Ishikawa (cell line): ENCODE measurements around a stretch of chr17.

- RRBS: no CpG with 5 or more reads among the region's 18 CpGs
Observed at GRCh38 chr17:17051778-17052868, 9.9 kb downstream of the MPRIP start.

DNA sequence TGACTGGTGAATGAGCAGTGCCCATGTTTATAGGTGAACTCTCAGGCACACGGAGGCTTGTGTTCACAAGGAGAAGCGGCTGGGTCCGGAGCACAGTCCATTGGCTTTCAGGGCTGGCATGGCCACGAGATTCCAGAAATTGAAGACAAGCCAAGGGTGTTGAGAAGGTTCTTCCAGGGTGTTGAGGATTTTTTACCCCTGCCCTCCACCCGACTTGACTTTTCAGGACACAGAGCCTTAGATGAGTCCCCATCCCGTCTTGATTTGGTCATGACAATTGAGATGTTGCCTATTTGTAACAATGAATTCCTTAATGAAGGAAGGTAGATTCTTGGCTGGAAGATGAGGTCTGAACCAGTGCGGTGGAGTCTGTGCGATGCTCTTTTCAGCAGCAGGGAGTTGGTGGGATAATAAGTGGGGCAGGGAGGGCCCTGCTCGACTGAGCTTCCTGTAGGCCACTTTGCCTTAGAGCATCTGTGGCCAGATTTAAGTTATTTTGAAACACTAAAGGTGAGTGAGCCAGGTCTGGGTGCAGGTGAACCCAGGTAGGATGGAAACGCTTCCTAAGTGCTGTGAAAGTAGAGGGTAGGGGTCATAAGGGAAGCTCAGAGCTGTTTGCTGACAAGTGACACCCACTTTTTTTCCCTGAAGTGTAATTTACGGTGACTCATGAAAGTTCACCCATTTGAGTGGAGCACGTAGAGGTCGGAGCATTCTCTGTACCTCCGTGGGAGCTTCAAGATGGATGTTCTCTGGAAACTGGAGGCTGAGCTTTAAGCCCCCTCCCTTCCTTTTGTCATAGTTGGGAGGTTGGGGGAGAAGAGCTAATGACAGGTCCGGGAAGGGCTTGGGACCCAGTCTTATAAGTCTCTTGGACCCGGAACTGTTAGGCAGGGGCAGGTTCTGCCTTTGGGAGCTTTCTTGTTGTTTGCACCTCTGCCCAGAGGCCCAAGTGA is 44.1 kb downstream of the MPRIP start:
- RRBS: no CpG with 5 or more reads among the region's 16 CpGs

DNA sequence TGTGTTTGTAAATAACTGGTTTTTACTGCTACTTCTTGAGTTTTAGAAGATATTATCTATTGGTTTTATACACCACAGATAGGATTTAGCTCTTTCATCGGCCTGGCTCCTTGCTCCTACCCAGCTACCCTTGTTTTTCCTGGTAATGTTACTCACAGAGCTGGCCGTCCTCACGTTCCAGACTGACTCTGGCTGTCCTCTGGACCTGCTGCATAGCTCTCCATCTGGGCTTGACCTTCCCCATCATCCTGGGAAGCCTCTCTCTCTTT is 51.5 kb downstream of the MPRIP start:
- RRBS: no CpG with 5 or more reads among the region's 3 CpGs

DNA sequence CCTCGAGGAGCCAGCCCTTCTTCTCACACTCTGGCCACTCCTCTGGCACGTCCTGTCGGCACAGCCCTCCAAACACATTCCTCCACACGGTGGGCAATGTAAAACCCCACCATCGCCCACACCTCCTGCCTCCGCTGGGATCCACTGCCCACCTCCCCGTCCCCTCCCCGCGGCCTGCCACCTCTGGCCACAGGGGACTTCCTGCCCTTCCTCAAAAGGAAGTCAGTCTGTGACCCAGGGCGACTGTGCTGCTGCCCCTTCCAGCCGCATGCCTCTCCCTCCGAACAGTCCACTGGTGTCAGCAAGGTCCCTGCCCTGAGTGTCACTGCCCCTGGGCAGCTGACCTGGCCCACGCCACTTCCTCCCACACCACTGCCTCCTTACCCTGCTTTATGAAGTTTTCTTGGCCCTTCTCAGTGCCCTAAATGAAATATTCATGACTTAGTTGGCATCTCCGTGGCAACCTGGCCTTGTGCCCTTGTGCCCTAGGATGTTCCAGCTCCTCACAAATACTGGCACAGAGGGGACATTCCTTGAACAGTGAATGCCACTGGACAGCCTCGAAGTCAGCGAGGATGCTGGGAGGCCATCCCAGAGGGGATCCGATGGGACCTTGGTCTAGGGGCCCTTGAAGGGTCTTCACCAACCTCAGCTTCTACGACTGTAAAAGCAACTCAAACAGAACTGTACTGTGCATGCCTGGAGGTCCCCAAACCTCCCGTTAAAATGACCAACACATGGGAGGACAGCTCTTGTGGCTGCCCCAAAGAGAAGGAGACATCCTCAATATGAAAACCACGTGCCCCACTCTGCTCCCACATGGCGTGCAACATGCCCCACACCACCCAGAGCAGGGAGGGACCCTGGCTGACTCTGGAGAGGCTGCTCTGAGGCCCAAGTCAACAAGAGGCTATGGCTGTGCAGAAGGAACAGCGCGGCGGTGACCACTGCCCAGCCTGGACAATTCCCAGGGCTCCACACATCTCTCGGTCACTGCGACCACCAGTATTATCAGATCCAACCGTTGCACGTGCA is 1.8 kb downstream of the PLD6 start:
- RRBS: no CpG with 5 or more reads among the region's 28 CpGs

- RRBS: no CpG with 5 or more reads among the region's 3 CpGs
Observed at GRCh38 chr17:17272903-17273211, 8.2 kb downstream of the COPS3 start.

DNA sequence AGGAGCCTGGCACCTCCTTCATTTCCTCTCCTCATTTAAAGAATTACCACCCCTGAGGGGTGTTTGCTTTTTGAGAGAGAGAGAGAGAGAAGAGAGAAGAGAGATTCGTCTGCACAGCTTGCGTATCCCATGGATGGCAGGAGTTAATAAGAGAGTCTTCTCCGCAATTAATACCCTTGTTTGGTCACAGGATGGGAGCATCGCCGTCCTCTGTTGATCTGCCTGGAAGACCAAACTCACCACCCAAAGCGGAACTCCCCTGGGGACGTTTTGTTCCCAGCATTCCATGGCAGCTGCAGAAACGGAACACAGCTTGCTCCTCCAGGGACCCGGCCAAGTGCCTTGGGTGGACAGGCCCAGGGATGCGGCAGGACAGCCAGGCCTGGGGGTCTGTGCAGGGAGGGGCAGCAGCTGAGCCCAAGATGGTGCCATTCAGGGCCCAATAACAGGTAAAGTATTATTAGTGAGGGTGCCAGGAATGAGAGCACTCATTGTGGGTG is 83.0 kb downstream of the NT5M start:
- RRBS: no CpG with 5 or more reads among the region's 10 CpGs

DNA sequence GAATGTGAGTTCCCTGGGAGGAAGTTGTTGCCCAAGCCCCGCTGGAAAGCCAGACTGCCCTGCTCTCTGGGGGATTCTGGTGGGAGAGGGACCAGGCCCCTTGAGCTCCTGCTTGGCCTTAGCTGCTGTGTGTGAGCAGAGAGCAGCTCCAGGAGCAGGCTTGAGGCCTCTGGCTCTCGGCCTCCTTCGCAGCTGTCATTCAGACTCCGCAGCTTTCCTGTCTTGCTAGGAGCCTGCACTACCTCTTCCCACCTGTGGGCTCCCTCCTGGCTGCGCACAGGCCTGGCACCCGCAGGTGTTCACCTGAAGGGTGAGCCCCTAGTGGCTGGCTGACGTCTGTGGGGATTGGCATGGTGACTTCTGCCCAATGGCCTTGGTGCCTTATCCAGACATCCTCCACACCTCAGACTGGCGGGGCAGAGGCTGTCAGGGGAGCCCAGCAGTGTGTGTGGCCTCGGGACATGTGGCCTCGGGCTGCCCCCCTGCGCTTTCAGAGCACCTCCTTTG is 84.9 kb downstream of the NT5M start:
- RRBS: no CpG with 5 or more reads among the region's 11 CpGs

- RRBS: no CpG with 5 or more reads among the region's 12 CpGs
Observed at GRCh38 chr17:17462035-17462683, 14.6 kb upstream of the MED9 start.

DNA sequence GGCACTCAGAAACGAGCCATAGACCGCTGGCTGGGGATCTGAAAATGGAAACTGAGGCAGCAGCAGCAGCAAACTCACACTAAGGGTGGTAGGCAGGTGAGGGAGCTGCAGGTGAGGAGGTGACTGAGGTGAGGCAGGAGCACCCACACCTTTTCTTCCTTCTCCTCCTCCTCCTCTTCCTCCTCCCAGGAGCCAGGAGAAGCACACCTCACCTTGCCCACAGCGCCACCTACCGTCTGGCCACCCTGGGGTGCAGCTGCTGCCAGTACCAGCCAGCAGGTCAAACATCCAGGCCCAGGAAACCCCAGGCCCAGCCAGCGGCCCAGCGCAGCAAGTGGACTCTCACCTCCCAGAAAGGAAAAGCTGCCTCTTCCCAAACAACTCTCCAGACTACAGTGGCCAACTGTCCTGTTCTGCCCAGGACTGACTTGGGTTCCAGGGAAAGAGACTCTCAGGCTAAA is 22.8 kb downstream of the PEMT start:
- RRBS: no CpG with 5 or more reads among the region's 6 CpGs

DNA sequence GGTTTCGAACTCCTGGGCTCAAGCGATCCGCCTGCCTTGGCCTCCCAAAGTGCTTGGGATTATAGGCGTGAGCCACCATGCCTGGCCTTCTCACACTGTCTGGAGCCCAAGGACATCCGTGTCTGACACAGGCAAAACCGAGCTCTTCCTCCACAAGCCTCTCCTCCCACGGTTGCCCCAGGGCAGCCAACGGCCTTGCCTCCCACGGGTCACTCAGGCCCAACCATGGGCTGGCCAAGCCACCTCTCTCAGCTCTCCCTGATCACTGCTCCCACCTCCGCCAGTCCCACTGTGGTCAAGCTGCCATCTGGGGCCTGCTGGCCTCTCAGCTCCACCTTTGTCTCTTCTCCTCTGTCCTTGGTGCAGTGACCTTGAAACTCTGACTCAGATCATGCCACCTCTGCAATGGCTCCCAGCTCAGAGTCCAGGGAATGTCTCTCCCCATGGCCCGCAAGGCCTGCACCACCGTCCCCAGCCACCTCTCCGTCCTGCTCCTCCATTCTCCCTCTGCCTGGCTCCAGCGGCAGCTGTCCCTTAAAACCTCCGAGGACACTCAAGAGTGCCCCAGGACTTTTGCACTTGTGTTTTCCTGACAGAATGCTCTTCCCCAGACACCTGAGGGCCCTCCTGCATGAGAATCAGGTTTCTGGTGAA is 19.5 kb downstream of the PEMT start:
- RRBS: no CpG with 5 or more reads among the region's 15 CpGs

- RRBS: no CpG with 5 or more reads among the region's 17 CpGs
Observed at GRCh38 chr17:17696714-17697796, 15.8 kb downstream of the RAI1 start.

GRCh38 chr17:17723362-17724394 is 42.4 kb downstream of the RAI1 start:
- RRBS: 93% methylated on average over 5 of the region's 114 CpGs

DNA sequence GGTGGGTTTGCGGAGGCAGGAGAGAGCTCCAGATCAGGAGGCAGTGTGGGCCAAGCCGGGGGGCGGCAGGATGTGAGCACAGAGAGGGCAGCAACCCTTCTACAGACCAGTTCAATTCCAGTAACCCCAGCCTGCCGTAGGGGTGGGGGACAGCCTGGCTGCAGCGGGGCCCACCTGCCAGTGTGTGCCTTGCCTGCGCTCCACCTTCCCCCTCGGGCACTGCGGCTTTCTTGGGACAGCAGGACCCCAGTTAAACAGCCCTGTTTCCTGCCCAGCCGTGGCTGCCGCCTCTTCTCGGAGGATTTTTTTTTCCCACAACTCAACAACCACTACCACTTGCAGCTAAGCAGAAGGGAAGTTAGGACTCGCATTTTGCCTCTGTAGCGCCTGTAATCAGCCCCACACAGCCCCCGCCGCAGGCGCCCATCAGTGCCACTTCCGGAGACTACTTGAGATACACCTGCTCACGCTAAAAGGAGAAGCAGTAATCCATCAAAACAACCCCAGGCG is 76.1 kb downstream of the RAI1 start:
- RRBS: 92% methylated on average over 3 of the region's 19 CpGs

DNA sequence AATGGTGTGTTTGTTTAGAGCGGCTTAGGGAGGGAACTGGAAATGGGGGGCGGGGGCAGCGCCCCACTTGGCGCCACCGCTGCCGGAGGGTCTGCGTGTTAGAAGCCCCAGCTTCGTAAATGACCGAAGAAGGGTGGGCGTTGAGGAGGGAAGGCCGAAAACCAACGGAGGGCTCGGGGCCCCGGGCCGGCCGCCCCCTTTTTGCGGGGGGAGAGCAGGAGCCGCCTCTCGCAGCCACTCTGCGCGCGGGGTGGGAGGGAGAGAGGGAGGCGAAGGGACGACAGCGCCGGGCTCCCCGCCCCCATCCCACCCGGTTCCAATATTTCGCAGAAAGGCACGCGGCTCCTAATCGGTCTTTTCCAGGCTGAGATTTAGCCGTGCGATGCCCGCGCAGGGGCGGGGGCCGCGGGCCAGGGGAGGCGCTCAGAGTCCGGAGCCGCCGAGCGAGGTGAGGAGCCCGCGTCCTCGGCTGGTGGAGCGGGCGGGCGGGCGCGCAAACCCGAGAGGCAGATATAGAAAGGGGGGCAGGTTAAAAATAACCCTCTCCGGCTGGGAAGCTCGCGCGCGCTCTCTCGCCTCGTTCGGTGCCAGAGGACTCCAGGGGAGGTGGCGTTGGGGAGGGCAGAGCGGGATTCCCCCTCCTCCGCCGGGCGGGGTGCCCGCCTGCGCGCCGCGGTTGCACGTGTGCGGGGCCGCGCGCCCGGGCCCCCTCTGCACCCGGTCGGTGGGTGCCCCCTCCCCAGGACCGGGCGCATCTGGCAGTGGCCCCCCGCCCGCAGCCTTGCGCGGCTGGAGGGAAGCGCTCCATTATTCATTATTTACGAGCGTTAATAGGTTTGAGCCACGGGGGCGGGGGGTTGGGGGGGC is 54.8 kb downstream of the SREBF1 start:
- RRBS: 2% methylated on average over 43 of the region's 90 CpGs

DNA sequence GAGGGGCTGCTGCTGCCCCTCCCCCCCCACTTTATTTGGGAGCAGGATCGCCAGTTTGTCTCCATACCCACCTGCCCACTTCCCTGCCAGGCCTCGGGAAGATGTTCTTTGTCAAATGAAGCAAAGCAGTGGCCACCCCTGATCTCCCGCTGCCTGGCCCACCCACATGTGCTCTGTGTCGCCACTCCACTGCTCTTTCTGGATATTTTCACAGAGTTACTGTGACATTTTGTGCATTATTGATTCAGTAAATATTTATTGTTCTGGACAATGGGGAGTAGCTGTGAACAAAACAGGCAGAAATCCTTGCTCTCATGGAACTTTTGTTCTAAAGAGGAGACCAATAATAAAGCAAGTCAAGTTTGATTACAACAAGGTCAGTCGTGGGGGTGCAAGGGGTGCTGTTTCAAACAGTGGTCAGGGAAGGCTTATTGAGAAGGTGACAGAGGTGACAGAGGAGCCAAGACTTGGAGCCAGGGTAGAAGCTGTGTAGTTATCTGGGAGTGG is 50.6 kb downstream of the SREBF1 start:
- RRBS: no CpG with 5 or more reads among the region's 5 CpGs

- RRBS: 94% methylated on average over 7 of the region's 33 CpGs
Observed at GRCh38 chr17:17795986-17796676, 40.7 kb downstream of the SREBF1 start.

DNA sequence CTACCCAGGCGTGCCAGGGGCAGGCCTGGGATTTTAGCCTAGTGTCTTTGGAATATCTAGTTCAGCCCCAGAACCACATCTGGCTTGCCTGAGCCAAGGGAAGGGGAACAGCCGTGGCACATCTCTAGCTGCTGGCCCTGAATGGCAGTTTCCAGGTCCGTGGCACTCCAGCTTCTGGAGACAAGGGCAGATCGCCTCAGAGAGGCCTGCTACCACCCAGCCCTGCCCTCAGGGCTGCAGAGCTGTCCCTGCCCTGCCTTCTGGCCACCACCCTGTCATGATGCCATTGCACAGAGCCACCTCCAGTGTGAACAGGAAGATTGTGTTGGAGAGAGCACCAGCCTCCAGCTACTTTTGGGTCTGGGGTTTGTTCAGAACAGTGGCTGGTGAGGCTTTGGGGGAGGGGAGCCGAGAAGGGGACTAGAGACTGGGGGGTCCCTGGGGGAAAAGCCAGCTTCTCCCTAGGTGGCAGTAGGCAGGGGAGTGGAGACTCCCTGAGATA is 29.0 kb downstream of the SREBF1 start:
- RRBS: no CpG with 5 or more reads among the region's 5 CpGs

GRCh38 chr17:17834869-17835614 is 1.7 kb downstream of the SREBF1 start:
- RRBS: no CpG with 5 or more reads among the region's 10 CpGs

DNA sequence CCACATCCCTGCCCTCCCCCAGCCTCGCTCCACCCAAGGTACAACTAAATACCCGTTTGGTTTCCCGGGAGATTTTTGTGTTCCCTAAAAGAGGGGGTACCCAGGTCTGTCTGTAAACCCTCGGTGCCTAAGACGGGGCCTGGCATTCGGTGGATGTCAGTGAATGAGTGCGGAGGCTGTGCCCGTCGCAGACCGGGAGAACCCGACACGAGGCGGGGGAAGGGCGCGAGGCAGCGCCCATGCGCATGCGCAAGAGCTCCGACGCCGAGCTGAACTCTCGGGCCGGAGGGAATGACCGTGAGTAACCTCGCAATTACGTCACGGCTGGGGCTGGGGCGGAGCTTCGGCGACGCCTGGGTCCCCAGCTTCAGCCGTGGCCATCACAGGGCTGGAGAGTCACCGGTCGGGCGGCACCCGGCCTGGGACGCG is 744 bp downstream of the SREBF1 start:
- RRBS: 2% methylated on average over 20 of the region's 38 CpGs

DNA sequence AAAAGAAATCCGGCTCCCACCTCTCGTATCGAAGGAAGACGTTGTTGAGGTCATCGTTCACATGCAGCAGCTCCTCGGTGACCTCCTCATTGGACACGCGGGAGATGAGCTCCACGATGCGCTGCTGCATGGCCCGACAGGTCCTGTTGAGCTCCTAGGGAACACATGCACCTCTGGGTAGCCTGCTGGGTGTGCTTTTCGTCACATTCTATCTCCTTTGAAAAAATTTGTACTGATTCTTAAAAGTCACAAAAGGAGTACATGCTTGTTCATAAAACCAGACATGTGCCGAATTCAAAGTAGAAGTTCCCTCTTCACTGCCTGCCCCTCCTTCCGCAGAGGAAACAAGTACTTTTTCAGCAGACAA is 32.5 kb upstream of the SREBF1 start:
- RRBS: 83% methylated on average over 1 of the region's 14 CpGs